Endometrial microvascular endothelial cells (primary cell): ENCODE measurements around a stretch of chr9.

DNA sequence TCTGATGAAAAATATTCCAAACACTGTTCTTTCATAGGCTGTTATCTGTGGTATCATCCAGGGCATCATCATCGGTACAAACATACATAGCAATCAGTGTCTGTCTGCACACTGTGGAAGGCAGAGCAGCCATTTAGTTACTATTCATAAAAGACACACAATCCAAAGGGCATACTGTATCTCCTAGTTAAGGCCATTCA, 45.1 kb downstream of the PUM3 start:
- RAMPAGE, long total RNA, result no peak

DNA sequence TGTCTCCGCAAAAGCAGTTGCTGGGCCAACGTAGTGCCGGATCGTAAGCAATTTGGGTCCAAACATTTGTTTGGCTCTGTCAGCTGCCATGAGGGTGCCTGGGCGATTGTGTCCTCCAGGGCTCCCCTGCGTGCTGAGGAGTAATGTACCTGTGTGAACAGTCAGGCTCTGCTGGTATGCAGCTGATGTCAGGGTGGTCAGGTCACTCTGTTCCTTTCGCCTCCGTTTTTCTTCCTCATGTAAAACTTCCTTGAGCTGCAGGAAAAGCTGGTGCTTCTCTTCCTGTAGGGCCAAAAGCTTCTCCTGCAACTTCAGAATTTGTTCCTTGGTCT, 32.0 kb upstream of the PUM3 start:
- RAMPAGE, long total RNA, result no peak

GRCh38 chr9:3789508-3789825, 263.7 kb upstream of the RFX3 start:
- RAMPAGE, long total RNA, result no peak

DNA sequence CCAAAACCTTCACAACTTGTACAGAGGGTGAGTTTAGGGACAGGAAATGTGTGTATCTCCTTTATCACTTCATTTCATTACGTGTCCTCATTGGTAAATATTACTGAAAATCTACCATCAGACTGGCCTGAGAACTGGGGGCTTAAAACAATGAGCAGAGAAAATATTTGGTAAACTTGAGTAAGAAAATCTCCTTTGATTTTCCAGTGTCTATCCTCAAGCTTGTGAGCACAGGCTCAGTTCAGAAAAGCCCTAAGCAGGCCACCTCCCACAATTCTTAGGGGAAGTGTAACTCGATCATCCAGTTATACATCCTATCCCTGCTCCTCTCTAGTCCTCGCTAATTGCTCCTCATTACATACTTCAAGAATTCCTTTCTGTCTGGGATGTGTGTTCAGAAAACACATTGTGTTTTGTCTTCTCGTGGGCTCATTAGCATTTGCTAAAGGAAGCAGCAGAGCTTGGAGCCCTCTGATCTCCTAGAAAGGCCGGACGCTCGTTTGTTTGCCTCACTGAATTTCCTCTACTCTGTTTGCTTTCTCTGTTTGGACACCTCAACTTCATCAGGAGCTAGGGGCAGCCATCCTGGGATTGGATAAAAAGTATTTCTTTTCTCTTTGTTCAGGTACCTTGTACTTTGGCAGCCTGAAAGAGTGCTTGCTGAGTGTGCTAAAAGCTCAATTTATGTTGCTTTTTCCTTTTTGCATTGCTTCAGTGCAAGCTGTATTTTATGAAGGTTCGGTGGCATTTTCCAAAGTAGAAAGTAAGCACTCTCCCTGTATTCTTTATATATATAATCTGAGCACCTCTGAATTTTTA, 268.2 kb upstream of the RFX3 start:
- RAMPAGE, long total RNA, result no peak

GRCh38 chr9:4235782-4236562, 63.9 kb downstream of the GLIS3 start:
- RAMPAGE, long total RNA, result no peak

- RAMPAGE, long total RNA, result no peak
Measured at GRCh38 chr9:4263643-4264515, 36.0 kb downstream of the GLIS3 start.

DNA sequence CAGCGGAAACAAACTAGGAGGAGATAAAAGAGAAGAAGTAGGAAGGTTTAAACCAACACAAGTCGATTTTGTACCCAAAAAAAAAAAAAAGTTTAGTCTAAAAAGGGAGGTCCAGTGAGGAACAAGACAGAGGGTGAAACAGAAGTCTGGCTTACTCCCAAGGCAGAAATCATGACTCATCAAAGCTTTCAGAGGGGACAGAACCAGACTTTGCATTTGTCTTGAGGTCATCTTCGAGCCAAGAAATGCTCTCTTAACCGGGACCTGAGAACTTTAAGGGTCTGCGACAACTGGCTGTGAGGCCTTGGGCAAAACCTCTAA, 2.9 kb downstream of the GLIS3 start:
- RAMPAGE, long total RNA, result no peak

DNA sequence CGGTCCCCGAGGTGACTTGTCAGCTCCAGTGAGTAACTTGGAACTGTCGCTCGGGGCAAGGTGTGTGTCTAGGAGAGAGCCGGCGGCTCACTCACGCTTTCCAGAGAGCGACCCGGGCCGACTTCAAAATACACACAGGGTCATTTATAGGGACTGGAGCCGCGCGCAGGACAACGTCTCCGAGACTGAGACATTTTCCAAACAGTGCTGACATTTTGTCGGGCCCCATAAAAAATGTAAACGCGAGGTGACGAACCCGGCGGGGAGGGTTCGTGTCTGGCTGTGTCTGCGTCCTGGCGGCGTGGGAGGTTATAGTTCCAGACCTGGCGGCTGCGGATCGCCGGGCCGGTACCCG, 1.4 kb downstream of the GLIS3 start:
- RAMPAGE, long total RNA, result no peak

GRCh38 chr9:4298807-4299414, 957 bp downstream of the GLIS3 start:
- RAMPAGE, long total RNA, result no peak

DNA sequence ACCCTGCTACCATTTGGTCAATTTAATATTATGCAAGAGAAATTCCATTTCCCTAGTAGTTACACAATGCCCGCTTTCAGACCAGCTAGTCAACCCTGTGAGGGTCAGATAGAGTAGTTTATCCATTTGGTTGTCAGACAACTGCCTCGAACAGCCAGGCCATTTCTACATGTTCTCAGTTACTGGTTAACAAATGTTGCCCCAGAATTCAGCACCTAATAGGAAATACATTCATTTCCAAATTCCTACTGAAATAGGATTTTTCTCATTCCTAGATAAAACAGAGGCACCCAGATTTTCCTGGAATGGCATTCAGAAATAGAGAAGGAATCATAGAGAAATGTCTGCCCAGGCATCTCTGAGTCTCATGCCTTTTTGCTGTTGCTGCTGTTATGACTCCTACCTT, 6.5 kb upstream of the GLIS3 start:
- RAMPAGE, long total RNA, result no peak

- RAMPAGE, long total RNA, result no peak
Measured at GRCh38 chr9:4507154-4508071, 17.1 kb downstream of the SLC1A1 start.

- RAMPAGE, long total RNA, result no peak
Measured at GRCh38 chr9:4582038-4582693, 79.9 kb upstream of the PLPP6 start.

GRCh38 chr9:4733416-4734307, 7.3 kb downstream of the AK3 start:
- RAMPAGE, long total RNA, result no peak

DNA sequence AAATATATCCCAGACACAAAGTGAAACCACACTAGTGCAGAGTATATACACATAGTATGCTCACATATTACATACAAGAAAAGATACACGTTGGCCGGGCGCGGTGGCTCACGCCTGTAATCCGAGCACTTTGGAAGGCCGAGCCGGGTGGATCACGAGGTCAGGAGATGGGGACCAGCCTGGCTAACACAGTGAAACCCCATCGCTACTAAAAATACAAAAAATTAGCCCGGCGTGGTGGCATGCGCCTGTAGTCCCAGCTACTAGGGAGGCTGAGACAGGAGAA, 1.5 kb downstream of the AK3 start:
- RAMPAGE, long total RNA, result no peak

- RAMPAGE, long total RNA, result no peak
Measured at GRCh38 chr9:4793671-4793980, 882 bp downstream of the RCL1 start.

GRCh38 chr9:4794233-4794656, 1.5 kb downstream of the RCL1 start:
- RAMPAGE, long total RNA, result no peak

DNA sequence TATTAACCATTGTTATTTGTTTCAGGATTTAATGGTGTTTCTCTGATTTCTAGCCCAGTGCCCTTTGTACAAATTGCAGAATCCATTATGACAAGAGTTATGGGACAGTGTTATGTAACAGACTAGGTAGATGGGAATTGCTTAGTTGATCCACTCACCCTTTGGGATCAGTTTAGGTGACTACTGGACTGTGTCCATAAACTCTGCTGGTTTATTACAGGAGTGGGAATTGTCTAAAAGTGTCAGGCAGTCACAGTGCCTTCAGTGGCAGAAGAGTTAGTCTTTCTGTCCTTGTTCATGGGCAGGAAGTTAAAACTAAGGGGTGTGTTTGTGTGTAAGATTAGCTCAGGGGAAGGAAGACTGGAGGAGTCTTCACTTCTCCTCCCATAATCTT, 29.3 kb downstream of the RCL1 start:
- RAMPAGE, long total RNA, result no peak

GRCh38 chr9:4839406-4840446, 47.0 kb downstream of the RCL1 start:
- RAMPAGE, long total RNA, result no peak

DNA sequence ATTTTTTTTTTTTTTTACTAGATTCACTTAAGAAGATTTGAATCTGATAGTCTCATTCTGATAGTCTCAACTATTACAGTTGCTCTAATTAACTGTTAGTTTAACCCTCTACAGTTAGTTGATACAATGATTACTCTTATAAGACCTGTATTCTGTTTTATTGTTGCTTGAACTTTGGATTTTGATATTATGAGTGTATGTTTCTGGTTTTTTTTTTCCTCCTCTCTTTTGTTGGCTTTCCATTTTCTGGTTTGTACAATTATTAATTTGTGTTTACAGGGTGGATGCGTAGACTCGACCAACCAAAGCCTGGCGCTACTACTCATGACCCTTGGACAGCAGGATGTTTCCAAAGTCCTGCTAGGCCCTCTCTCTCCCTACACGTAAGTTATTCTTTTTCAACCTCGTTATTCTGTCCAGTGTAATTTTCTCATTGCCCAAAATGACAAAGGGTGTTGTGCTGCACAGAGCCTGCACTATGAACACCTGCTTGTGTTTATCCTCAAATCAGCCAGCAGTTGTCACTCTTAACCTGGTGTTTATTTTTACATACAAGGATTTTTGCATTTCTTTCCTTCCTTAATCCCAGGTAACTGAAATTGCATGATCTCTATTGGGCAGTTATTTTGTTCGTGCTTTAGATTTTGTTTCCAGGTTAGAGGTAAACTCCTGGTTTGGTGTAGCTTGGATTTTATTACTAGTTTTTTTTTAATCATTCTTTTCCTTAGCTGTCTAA, 56.6 kb downstream of the RCL1 start:
- RAMPAGE, long total RNA, result no peak

DNA sequence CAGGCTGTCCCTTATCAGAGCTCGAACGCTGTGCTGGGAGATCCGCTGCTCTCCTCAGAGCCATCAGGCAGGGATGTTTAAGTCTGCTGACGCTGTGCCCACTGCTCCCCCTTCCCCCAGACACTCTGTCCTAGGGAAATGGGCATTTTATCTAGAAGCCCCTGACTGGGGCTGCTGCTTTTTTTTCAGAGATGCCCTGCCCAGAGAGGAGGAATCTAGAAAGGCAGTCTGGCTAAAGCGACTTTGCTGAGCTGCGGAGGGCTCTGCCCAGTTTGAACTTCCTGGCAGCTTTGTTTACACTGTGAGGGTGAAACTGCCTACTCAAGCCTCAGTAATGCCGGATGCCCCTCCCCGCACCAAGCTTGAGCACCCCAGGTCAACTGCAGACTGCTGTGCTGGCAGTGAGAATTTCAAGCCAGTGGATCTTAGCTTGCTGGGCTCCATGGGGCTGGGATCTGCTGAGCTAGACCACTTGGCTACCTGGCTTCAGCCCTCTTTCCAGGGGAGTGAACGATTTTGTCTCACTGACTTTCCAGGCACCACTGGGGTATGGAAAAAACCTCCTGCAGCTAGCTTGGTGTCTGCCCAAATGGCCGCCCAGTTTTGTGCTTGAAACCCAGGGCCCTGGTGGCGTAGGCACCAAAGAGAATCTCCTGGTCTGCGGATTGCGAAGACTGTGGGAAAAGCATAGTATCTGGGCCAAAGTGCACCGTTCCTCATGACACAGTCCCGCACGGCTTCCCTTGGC, 83.3 kb upstream of the JAK2 start:
- RAMPAGE, long total RNA, result no peak